Sigmoid colon (tissue), 4 donors: ENCODE measurements around the gene APOBEC3B.

GRCh38 chr22:38921055-38921636 is 36.3 kb upstream of the APOBEC3A start:
- PRO-cap: no peak
- RAMPAGE, long total RNA, 4 experiments: no peak in any of the 4 experiments

GRCh38 chr22:38981907-38982789 is at the start of gene APOBEC3B:
Gene APOBEC3B, plus strand, starts transcription at chr22:38982347.
- PRO-cap: no peak
- RAMPAGE, long total RNA, 4 experiments: start-site peak on the plus strand in 1 of 4 experiments, at chr22:38982417-38982421 at its widest, 10 reads per replicate

- PRO-cap: no peak
- RAMPAGE, long total RNA, 4 experiments: no peak in any of the 4 experiments
Measured at GRCh38 chr22:38985205-38985703, 3.1 kb downstream of the APOBEC3B start.

- PRO-cap: no peak
- RAMPAGE, long total RNA, 4 experiments: no peak in any of the 4 experiments
Measured at GRCh38 chr22:39150690-39151203, 1.7 kb downstream of the CBX7 start.

DNA sequence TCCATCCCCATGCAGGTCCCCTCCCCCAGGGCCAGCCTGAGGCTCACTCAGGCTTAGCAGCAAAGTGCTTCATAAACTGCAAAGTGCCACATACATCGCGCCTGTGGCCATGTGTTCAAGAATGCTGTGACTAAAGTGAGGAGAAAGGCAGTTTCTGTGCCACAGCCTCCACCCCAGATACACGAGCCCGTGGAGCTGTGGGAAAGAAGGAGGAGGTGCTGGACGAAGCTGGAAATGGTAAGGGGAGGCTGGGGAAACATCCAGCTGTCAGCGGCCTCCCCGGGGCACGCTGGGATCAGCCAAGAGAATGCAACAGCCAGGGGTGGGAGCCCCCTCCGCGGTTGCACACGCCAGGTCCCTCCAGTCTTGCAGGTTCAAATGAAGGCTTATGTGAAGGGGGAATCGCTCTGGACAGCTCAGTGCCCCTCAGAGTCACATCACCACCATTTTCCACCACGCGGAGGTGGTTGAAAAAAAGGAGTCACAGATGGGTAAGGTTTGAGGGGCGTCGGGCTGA is 3.3 kb downstream of the PDGFB start:
- PRO-cap: no peak
- RAMPAGE, long total RNA, 4 experiments: no peak in any of the 4 experiments

DNA sequence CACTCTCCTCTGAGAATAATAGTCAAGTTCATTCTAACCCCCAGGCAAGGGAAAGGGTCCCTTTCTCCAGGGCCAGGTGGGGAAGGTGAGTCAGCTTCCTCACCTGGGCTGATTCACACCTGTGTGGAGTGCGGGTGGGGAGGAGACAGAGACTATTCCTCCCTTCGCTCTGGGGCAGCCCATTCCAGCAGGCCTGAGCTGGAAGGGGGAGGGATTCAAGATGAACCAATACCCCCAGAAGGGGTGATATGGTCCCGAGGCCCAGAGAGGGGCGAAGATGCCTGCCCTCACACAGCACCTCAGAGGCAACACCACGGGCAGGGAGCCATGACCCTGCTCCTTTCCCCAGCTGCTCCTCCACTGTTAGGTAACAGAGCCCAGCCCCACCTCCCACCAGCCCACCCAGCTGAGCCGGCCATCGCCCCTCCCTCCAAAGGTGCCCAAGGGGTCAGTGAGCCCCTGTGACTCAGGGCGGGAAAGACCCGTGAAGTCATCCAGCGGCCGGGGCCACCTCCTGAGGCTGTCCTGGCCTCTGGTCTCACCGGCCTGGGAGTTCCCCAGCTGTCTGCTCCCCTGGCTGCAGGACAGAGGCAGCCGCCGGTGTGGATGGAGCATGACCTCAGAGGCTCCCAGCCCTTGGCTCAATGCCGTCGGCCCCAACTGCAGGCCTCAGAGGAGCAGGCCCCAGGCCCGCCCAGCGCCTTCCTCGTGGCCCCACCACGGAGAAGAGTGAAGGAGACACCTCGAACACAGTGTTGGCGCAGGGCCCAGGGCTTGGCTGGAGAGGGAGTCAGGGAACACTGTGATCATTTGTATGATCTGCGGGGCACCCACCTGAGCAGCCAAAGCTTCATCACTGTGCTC is 28.8 kb downstream of the RPL3 start:
- PRO-cap: no peak
- RAMPAGE, long total RNA, 4 experiments: no peak in any of the 4 experiments

DNA sequence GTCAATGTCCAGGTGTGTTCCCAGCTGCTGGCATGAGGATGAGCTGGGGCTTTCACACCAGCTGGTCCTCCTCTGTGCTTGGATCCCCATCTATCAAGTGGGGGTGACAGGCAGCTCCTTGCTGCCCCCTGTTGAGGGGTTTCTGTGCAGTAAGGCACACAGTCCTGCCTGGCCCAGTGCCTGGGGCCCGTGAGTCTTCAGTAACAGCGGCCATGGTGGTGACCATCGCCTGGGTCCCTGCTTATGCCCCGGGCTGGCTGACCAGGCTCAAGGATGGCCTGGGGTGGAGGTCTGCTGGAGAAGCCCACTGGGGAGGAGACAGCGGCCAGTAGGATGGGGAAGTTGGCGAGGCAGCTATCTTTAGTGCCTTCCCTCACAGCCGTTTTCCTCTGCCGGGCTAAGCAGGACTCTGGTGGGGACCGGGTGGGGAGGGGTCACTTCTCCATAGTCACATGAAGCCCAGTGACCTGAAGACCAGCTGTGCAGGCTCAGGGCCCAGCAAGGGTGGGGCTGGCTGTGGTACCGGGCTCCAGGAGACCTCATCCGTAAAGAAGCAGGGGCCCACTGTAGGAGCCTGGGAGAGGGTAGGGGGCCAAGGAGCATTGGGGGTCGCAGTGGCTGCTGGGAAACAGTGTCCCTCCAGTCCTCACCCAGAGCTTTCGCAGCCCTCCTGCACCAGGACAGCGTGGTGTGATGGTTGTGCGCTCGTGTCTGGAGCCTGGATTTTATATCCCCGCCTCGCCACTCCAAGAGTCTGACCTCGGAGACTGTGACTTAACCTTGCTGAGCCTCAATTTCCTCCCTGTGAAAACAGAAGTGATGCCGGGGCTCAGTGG is 12.4 kb downstream of the RPL3 start:
- PRO-cap: no peak
- RAMPAGE, long total RNA, 4 experiments: no peak in any of the 4 experiments

DNA sequence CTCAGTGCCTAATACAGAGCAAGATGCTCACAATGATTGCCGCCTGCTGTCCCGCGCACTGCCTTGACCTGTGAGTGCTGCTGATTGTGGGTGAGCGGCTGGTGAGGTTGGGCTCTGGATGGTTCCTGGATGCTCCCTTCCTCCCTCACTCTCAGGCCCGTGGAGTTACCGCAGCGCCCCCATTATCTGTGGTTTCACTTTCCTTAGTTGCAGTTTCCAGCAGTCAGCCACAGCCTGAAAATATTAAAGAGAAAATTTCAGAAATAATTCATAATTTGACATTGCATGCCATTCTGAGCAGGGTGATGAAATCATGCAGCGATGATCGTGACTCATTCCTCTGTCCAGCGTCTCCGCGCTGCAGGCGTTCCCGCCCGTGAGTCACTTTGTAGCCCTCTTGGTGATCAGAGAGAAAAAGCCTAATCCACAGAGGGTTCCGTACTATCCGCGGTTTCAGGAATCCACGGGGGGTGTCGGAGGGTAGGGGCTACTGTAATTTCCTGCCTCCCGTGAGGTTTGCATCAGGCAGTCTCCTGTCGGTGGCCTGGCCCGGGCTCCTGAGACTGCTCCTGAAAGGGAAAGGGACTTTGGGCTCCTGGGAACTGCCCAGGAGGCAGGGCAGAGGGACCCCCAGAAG is 10.7 kb downstream of the RPL3 start:
- PRO-cap: no peak
- RAMPAGE, long total RNA, 4 experiments: no peak in any of the 4 experiments

- PRO-cap: no peak
- RAMPAGE, long total RNA, 4 experiments: no peak in any of the 4 experiments
Measured at GRCh38 chr22:39311933-39312697, 7.3 kb downstream of the RPL3 start.

- PRO-cap: no peak
- RAMPAGE, long total RNA, 4 experiments: no peak in any of the 4 experiments
Measured at GRCh38 chr22:39317276-39317786, 2.1 kb downstream of the RPL3 start.

GRCh38 chr22:39351341-39352293 is 1.8 kb downstream of the SYNGR1 start:
- PRO-cap: no peak
- RAMPAGE, long total RNA, 4 experiments: no peak in any of the 4 experiments

DNA sequence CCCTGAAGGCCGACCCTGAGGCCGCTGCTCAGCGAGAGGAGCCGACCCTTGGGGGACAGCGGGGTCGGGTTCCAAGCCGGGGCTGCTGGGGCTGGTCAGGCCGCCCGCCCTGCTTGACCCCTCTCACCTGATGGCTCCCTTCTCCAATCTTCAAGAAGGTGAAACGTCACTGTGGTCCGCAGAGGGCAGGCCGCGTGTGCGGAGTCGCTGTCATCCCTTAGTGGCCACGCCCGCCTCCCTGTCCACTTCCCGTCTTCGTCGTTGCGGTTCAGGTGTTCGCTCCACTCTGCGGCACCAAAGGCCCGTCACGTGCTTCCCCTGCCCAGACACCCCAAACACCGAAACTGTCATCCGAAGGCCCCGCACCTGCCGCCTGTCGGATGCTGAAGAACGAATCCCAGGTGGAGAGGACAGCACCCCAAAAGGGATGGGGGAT is 11.0 kb upstream of the TAB1 start:
- PRO-cap: no peak
- RAMPAGE, long total RNA, 4 experiments: no peak in any of the 4 experiments

DNA sequence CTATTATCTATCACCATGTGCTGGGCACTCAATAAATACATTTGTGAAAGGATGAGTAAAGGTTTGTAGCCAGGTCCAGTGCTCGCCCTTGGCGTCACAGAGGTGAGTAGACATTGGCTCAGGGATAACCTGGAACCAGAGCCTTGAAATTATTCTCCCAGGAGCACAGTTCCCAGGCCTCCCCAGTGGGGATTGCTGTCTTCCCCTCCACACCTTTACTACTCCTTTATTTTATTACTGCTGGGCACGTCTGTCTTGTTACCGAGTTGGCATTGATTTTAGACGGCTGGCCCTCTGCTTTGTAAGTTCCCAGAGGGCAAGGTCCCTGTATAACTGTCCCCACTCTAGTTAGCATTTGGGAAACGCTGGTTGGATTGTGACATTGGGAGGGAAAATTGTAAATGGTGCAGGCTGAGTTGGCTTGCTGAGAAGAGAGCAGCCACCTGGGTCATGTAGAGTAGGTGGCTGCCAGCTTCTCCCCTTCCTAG is 1.6 kb downstream of the TAB1 start:
- PRO-cap: no peak
- RAMPAGE, long total RNA, 4 experiments: no peak in any of the 4 experiments

DNA sequence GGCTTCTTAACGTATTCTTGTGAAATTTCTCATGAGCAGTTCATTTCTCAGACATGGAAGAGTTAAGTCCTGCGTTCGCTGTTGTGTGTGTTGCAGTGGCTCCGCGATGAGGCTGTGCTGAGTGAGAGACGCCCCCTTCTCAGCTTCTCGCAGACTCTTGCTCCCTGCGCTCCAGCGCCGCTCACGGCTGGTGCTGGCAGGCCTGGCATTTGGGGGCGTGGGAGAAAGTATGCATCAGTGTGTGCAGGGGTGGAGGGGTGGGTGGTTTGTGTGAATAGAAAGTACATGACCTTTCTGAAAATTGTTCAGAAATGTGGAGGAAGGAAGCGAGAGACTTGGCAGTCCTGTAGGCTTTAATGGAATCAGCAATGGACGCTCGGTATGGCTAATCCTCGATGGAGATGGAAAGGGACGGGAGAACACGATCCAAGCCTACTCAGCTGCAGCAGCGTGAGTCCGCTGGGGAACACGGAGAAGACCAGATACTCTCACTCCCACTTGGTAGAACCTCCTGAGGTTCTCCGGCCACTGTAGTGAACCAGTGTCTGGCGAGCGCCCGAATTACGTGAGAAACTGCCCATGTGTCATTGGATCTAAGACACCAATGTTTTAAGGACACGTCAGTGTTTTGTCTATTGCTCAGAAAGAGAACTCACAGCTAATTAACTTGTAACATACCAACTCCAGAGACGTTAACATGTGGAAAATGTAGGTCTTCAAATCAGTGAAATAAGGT is 6.0 kb downstream of the TAB1 start:
- PRO-cap: unidirectional peak, minus-strand start at position 535 of the sequence
- RAMPAGE, long total RNA, 4 experiments: no peak in any of the 4 experiments

DNA sequence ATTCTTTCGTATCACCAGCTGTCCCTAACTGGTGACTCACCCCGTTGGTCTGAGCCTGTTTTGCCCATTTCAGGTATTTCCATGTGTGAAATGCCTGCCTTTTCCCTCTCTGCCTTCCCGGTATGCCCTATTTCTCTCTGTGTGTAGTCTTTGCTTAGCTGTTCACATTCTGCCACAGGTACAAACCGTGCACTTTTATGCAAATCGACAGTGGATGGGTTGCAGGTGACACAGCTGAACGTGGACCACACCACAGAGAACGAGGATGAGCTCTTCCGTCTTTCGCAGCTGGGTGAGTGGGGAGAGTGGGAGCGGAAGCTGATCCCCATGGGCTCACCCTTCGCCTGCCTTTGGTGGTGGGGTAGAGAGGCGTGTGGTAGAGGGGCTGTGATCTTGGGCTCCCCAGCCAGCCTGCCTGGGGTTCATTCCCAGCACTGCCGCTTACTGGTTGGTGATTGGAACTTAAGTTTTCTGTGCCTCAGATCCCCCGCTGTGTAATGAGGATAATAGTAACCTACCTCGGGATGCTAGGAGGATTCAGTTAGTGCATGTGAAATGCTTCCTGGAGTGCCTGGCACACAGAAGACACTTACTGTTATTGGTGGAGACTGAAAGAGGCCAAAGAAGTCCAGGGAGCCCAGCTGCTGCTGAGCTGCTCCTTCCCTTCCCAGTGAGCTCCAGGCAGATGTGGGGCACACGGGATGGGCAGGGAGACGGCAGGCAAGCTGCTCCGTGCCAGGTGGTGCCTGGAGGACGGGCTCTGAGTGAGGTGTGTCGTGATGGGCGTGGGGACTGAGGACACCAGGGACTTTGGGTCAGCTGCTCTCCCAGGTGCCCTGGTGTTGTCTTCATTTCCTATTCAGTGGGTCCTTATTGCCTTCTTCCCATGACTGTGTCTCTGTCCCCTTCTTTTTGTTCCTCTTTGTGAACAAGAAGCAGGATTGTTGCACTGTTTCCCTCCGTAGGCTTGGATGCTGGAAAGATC is 19.3 kb downstream of the TAB1 start:
- PRO-cap: no peak
- RAMPAGE, long total RNA, 4 experiments: no peak in any of the 4 experiments

GRCh38 chr22:39466098-39467154 is 9.6 kb downstream of the MGAT3 start:
- PRO-cap: no peak
- RAMPAGE, long total RNA, 4 experiments: no peak in any of the 4 experiments

DNA sequence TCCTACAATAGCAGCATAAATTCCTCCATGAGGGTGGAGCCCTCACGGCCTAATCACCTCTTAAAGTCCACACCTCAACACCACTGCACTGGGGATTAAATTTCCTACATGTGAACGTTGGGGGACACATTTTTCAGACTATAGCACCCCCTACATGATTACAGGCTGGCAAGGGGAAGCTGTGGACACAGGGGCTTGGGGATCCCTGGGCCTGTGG is 16.5 kb downstream of the MGAT3 start:
- PRO-cap: no peak
- RAMPAGE, long total RNA, 4 experiments: no peak in any of the 4 experiments

DNA sequence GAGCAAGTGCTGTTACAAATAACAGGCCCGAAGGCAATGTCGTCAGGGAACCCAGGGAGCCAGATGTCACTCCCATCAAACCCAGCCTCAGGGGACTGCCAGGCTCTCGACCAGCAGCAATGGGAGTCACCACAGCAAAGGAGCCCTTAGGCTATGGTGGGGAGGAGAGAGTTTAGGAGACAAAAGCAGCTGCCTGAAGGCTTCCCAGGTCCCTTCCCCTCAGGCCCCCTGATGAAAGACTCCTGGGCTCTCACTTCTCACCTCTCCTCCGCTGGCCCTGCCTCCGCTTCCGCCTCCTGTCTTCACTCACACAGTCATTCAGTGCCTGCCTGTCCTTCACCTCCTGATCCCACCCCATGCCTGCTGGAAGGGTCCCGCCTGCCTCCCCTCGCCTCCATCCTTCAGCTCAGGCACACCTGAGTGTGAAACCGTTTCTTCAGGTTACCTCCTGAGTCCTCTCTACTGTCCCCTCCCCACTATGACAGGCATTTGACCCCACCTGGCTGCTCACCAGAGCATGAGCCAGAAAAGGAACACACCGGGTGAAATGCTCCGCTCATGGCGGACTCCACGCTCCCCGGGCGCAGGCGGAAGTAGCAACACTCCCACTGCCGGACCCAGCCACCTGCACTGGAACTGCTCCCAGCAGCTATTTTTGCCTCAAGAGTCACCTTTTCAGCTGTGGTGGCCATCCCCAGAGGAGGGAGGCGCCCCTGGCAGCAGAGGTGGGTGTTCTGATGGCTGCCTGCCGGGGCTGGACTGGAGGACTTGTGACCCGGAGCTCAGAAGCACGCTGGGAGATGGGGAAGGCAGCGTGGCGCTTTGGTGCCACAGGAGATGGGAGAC is 4.1 kb downstream of the RPS19BP1 start:
- PRO-cap: no peak
- RAMPAGE, long total RNA, 4 experiments: no peak in any of the 4 experiments

- PRO-cap: no peak
- RAMPAGE, long total RNA, 4 experiments: no peak in any of the 4 experiments
Measured at GRCh38 chr22:39534350-39535322, 2.1 kb upstream of the RPS19BP1 start.

DNA sequence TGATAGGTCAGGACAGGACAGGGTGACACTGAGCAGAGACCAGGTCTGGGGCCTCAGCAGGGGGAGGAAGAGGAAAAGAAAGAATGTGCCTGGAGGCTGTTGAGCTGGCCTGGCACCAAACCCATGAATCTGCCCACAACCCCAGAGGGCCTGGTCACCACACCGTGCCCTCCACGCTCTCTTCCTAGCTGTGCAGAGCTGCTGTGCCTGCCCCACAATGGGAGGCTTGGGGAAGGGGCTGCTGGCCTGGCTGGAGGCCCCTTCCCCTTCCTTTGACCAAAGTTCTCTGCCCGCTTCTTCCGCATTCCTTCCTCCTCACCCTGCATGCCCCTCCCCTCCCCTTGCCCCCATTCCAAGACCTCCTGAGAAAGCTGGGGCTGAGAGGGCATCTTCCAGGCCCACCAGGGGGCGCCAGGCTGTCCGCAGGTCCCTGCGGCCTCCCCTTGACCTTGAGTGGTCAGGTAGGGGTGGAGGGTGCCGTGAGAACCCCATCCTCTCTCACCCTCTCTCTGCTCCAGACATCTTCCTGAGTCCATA is 11.0 kb upstream of the CACNA1I start:
- PRO-cap: no peak
- RAMPAGE, long total RNA, 4 experiments: no peak in any of the 4 experiments